Esophagus muscularis mucosa (tissue), 4 donors: ENCODE data around the genes CCL14, CCL3L3 and AATF.

GRCh38 chr17:35986477-35986971, at the start of gene CCL14:
CCL14 (minus strand) TSS chr17:35986729.
- PRO-cap: unidirectional peak, minus-strand start at chr17:35986728
- RAMPAGE, long total RNA, 4 experiments: start-site peak on the minus strand in 4 of 4 experiments, at chr17:35986656-35986764 at its widest, 53 to 1,026 reads per replicate

DNA sequence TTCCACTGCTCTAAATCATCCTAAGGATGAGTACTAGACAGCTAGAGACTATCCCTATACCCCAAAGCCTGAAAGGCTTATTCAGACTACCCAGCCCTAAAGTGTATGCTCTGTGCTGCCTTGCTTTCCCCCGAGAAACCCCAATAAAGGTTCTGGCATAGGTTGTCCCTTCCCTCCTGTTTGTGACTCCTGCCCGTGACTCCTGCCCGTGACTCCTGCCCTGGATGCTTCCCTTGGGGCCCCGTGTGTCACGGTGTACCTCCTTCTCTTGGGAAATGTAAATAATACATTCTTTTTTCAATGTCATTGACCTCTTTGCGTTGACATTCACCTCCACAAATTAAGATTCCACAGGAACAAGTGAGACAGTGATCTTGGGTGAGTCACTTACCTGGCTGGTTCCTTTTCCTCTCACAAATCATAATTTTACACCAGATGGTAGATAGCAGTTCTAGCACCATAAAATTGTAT, 682 bp downstream of the CCL15 start:
- PRO-cap: no peak
- RAMPAGE, long total RNA, 4 experiments: no peak in any of the 4 experiments

GRCh38 chr17:36196696-36197165, at the start of gene CCL3L3:
CCL3L3 (minus strand) TSS chr17:36196758.
- PRO-cap: no peak
- RAMPAGE, long total RNA, 4 experiments: no peak in any of the 4 experiments

DNA sequence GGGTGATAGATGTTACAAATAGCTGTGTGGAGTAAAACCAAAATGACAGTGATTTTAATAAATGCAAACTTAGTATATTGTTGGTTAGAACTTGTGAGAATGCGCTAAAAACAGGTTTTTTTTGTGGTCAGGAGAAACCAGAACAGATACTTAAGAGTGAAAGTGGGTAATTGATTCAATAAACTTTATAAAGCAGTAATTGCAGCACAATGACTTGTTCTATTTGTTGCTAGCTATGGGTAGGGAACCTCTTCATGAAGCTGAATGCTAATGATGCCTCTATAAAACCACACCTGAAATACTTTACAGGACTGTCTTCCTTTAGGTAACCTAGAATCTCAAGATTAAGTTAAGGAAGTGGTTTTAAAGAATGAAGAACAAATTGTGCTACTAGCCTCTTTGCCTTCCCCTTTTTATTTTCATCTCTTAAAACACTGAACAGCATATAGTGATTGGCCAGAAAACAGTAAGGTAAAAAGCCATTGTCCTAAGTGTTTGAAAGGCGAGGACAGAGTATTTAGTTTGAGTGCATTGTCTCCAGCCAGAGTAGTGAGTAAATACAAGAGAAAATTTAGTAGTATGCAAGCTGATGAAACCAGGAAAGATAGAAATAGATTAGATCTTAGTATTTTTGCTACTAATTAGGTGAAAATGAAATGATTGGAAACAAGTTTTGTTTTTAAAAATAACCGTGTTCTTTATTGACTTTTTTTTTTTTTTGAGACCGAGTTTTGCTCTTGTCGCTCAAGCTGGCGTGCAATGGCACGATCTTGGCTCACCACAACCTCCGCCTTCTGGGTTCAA, 6.0 kb downstream of the GGNBP2 start:
- PRO-cap: no peak
- RAMPAGE, long total RNA, 4 experiments: no peak in any of the 4 experiments

DNA sequence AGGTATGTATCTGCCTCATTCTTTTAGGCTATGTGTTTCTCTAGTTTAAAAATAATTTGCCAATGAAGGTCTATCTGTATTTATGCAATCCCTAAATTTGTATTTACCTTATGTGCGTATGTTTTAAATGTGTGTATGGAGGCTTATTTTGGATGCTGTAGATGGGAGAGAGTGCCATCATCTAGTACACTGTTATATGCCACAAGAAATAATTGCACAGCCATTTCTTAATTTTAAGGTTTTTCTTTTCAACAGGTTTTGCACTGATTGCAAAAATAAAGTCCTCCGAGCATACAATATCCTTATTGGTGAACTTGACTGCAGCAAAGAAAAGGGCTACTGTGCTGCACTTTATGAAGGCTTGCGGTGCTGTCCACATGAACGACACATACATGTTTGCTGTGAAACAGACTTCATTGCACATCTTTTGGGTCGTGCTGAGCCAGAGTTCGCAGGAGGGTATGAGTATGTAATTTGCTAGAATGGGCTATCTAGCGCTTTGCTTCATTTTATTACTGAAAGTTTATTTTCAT, 13.9 kb upstream of the DHRS11 start:
- PRO-cap: no peak
- RAMPAGE, long total RNA, 4 experiments: no peak in any of the 4 experiments

DNA sequence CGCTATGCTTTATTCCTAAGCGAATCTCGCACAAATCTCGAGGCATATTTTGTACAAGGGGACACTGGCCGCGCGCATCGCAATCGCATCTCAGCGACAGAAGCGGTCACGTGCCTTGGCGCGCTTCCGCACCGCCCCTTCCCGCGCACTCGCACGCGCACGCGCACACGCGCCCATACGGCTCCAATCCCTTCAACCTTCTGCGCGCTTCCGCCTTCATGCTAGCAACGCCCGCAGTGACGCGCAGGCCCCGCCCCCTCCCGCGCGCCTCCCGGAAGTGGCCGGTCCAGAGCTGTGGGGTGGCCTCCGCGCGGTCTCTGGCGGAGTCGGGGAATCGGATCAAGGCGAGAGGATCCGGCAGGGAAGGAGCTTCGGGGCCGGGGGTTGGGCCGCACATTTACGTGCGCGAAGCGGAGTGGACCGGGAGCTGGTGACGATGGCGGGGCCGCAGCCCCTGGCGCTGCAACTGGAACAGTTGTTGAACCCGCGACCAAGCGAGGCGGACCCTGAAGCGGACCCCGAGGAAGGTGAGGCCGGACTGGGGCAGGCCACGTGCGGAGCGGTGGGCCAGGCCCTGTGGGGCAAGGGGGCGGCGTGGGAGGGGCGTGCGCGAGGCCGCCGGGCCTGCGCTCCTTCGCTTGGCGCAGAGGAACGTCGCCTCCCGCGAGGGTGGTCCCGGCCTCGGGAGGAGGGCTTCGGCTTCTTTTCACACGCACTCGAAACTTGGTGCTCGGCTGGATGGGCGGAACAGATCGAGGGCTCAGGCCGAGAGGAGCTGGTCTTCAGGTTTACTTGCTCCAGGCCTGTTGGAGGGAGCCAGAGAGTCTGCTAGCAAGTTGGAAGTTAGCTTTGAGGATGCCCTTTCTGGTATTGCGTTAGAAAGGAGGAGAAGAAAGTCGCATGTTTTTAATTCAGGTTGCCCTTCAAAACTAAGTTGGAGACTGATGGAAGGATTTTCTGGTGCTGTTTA, at the start of gene AATF:
TSS of gene AATF (plus strand) at position 265 of the 970 bp plus-strand sequence.
- PRO-cap: bidirectional peak, plus-strand start at position 269 of the sequence, minus-strand start at position 117 of the sequence
- RAMPAGE, long total RNA, 4 experiments: start-site peak on the plus strand in 4 of 4 experiments, centred at positions 290 to 296 of the sequence, 600 to 2,319 reads per replicate

GRCh38 chr17:37086823-37087230, 138.1 kb downstream of the AATF start:
- PRO-cap: no peak
- RAMPAGE, long total RNA, 4 experiments: no peak in any of the 4 experiments

DNA sequence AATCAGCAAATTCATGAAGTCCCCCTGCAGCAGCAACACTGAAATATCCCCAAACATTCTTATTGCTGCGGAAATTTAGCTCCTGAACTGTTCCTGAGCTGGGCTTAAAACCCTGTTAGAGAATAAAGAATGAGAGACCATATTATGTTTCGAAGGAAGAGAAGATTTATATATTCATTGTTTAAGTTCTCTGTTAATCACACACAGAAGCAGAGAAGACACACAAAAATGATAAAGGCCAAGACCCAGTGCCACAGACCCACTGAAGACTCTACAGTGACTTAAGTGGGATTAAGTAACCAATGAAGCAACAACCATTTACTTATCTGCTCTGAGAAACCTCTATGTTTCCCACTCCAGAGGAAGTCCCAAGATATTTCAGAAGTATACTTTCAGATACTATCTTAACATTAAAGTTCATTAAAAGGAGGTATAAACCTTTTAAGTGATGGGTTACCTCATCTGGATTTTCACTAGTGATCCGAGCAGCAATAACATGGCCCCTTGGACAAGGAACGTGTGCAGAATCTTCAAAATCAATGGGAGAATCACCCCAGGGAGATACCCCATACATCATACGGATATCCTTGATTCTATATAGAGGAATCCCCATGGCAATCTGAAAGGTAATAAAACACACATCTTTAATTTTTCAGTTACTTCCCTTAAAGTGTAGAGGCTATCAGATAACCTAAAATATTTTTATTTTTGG, 117.9 kb upstream of the C17orf78 start:
- PRO-cap: no peak
- RAMPAGE, long total RNA, 4 experiments: no peak in any of the 4 experiments

DNA sequence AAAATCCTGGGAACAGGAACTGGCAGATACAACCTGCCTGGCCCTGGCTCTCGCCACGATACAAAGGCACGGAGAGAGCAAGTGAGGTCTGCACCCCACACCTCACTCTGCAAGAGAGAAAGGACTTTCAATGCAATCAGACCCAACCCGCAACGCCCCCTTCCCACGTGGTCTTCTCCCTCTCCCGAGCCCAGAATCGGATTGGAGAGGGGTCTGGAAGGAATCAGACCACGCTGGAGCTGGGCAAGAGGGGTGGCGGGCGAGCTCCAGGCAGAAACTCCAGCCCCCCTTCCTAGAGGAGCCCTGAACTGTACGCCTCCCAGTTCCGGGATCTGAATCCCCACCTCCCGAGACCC, 17.4 kb upstream of the C17orf78 start:
- PRO-cap: bidirectional peak, plus-strand start at position 193 of the sequence, minus-strand start at position 109 of the sequence
- RAMPAGE, long total RNA, 4 experiments: no peak in any of the 4 experiments

DNA sequence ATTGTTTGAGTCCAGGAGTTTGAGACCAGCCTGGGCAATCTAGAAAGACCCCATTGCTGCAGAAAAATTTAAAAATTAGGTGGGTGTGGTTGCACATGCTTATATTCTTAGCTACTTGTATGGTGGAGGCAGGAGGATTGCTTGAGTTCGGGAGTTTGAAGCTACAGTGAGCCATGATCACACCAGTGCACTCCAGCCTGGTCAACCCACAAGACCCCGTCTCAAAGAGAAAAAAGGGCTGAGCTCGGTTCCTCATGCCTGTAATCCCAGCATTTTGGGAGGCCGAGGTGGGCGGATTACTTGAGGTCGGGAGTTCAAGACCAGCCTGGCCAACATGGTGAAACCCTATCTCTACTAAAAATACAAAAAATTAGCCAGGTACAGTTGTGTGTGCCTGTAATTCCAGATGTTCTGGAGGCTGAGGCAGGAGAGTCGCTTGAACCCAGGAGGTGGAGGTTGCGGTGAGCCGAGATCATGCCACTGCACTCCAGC, 26.8 kb downstream of the TADA2A start:
- PRO-cap: no peak
- RAMPAGE, long total RNA, 4 experiments: no peak in any of the 4 experiments

DNA sequence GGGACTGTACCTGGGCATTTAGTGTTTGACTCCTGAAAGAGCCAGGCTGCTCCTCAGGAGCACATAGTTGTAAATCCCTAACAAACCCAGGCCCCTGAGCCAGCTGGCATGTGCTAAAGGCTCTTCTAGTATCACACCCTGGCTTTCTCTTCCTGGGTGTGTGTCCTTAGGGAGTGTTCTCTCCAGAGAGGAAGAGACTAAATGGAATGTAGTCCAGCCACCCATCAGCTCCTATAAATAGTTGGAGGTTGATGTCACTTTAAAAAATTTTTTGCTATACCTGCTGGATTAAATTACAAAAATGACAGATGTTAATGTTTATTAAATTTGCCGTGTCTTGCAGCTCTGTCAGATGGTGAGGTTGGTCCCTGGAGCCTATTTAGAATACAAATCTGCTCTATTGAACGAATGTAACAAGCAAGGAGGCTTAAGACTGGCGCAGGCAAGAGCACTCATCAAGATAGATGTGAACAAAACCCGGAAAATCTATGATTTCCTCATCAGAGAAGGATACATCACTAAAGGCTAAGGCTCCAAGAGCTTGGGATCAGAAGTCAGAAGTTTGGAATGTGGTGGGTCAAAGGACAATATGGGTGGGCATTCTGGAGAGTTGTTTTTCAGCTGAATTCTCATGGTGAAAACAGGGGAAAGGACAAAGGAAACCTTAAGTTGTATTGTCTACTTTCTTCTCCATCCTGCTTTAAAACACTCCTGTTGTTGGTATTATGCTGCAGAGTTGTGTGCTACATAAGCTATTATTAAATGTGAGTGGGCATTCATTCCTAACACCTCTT, 13.0 kb upstream of the DUSP14 start:
- PRO-cap: no peak
- RAMPAGE, long total RNA, 4 experiments: no peak in any of the 4 experiments

GRCh38 chr17:37523570-37523937, 33.9 kb downstream of the DUSP14 start:
- PRO-cap: no peak
- RAMPAGE, long total RNA, 4 experiments: no peak in any of the 4 experiments

- PRO-cap: no peak
- RAMPAGE, long total RNA, 4 experiments: no peak in any of the 4 experiments
Measured at GRCh38 chr17:37683469-37684013, 40.3 kb upstream of the DDX52 start.

DNA sequence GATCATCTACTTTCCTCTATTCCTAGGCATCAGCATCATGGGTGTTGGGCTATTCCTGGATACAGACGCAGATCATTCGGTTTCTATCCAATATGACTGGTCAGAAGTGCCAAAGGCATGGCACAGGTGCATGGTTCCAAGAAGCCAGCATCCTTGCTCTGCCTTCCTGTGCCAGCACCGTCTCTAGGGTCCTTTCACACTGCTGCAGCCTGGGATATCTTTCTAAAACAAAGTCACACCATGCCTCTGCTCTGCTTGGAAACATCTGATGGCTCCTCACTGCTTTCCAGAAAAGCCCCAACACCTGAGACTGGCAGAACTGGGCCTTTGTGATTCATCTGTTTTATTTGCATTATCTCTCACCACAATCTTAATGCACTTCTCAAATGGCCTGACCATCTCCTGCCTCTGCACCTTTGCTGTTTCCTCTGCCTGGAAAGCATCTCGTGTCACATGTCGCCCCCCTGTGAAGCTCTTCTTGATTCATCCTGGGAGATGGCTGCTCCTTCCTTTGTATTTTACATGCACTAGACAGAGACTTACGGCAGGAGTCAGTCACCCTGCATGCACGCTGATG, 30.1 kb downstream of the HNF1B start:
- PRO-cap: no peak
- RAMPAGE, long total RNA, 4 experiments: no peak in any of the 4 experiments

GRCh38 chr17:37725043-37725474, 19.8 kb downstream of the HNF1B start:
- PRO-cap: no peak
- RAMPAGE, long total RNA, 4 experiments: no peak in any of the 4 experiments

DNA sequence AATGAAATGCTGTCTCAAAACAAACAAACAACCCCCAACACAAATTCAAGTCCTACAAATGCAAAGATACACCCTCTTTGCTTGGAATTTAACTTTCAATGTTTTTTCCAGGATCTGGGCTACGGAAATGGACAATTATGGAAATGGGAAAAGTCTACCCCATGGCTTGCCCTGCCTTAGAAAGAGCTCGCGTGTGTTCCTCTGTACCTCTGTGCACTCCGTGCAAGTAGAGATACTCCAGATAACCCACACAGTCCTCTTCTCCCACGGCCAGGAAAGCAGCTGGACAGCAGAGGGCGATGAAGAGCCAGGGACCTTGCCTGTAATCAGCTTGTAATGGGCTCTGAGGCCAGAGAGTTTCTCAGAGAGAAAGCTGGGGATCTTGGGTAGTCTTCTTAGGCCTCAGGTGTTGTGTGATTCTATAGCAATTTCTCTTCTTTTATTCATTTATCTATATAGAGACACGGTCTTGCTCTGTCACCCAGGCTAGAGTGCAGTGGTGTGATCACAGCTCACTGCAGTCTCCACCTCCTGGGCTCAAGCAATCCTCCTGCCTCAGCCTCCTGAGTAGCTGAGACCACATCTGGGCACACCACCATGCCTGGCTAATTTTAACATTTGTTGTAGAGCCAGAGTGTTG, 2.5 kb upstream of the SOCS7 start:
- PRO-cap: no peak
- RAMPAGE, long total RNA, 4 experiments: no peak in any of the 4 experiments

DNA sequence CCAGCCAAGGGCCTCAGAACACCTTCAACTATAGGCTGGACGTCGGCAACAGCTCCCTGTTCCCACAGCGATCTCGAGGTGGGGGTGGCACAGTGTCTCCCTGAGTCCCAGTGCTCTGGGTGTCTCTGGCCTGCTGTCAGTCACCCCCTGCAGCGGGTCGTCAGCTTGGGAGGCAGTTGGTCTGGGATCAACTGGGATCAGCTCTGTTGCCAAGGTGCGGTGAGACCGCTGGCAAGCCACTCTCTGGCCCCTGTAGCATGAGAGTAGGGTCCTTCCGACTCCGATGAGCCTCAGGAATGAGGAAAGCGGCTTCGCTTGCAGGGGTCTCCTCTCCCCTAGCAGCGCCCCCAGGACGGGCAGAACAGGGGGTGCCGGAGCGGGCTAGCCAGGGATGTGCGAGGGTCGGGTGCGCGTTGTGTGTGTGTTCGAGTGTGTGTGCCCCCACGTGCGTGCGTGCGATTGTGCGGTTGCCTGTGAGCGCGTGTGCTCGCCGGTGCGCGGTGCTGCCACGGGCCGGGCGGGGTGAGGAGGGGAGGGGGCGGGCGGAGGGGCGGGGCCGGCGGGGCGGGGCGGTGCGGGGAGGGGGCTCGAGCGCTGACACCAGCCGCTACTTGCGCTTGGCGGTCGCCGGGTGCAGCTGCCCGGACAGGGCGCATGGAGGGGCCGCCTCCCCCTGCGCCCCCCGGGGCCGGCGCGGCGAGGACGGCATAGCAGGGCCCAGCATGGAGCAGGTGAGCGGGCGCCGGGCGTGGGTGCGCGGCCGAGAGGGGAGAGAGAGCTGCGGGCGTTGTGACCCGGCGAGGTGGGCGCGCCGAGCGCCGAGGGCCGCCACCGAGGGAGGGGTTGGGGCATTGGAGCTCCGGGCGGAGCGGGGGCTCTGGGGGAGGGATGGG, 9.3 kb upstream of the ARHGAP23 start:
- PRO-cap: unidirectional peak, plus-strand start at position 610 of the sequence
- RAMPAGE, long total RNA, 4 experiments: start-site peak on the plus strand in 2 of 4 experiments, centred at positions 611 to 617 of the sequence, 35 to 75 reads per replicate

DNA sequence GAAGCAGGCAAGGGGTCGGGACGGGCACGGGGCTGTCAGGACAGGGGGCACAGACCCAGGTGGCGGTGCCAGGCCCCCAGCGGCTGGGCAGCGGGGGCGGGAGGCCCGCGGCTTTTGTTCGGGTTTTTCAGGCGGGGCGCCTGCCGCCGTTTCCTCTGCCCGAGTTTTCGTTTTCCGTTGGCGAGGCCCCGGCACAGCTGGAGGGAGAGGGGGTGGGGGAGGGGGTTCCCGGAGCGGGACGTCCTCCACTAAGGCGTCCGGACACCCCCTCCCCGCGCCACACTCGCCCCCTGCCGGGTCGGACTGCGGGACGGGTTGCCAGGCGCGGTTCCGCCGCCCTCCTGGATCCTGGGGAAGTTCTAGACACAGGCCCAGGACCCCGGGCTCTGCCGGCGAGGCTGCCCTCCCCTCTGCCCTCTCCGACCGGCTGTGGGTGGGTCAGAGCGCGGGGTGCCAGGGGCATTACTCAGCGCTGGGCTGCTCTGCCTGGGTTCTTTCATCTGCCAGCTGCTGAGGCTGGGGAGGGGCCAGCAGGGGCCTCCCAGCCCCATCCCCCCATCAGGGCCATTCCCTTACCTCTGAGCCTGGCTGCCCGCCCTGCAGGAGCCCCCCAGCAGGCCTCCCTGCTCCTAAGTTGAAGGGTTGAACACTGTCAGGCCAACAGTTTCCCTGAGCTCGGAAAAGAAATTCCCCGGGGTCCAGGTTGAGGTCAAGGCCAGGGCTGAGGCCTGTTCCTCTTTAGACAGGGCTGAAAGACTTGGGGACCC, 682 bp downstream of the ARHGAP23 start:
- PRO-cap: bidirectional peak, plus-strand start at position 213 of the sequence, minus-strand start at position 174 of the sequence; bidirectional peak, plus-strand start at position 567 of the sequence, minus-strand start at position 431 of the sequence
- RAMPAGE, long total RNA, 4 experiments: no peak in any of the 4 experiments

GRCh38 chr17:38449192-38449902, 21.1 kb downstream of the ARHGAP23 start:
- PRO-cap: no peak
- RAMPAGE, long total RNA, 4 experiments: no peak in any of the 4 experiments

DNA sequence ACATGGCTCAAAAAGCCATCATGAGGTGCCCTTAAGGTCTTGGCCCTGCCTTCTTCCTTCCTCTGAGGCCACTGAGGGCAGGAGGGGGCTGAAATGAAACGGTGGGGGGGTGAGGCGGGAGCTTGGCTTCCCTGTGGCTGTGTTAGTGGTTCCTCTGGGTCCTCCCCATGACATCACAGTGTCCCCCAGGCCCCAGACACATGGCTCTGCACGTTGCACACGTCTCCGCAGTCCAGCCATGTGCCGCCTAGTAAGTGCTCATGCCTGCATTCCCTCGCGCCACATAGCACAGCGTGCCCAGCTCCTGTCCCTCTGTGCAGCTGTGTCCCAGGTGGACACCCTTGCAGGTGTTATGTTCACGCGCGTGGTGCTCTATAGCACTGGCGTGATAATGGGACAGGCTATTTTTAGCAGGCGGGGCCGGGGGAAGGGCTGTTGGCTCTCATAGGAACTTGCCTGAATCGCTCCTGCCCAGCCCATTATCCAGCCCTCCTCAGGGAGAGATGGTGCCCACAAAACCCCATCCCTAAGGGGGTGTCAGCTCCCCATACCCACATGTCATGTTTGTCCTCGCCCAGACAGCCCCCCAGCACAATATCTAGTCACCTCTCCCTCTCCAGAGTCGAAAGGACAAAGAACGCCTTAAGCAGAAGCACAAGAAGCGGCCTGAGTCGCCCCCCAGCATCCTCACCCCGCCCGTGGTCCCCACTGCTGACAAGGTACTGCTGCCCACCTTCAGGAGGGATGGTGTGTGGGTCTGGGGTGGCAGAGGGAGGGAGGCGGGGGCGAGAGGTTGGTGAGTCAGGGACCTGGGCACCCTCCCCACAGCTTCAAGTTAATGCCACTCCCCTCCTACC, 7.2 kb downstream of the MLLT6 start:
- PRO-cap: no peak
- RAMPAGE, long total RNA, 4 experiments: no peak in any of the 4 experiments